ENCODE measurements around a stretch of chr16.

DNA sequence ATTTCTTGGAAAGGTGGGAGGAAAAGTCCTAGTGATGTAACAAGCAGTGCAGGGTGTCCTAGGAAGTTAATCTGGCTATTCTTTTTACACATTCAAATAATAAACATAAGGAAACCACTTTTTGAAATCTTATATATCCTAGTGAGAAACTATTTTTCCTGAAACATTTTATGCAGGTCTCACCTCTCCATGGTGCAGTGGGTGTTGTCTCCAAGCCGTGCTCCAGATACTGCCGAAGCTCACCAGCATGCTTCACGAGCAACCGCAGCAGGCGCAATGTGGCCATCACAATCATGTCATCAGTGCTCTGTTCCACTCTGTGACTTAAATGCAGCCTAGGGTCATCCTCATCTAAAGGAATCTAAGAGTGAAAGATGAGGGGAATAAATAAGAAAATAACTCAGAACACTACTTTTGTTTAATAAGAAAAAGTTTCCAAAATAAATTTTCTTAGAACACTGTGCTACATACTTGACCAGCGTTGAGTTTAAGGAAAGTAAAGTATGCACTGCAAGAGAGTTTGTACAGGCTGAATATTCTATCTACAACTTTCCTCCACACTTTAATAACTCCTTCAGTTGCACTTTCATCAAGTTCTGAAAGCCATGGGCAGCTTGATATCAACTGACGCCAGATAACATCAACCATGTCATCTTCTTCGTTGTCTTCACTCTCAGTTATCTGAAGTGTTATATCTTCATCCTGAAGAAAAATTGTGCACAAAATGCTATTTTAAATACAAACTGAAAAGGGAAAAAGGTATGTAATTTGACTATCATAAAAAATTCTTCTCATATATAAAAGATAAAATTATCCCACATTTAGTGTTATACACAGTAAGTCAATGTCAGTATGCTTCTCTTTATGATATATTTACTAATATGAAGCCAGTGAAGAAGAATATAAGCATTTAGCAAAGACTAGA lies 48.7 kb upstream of the ARL6IP1 start:
- PRO-cap: no peak
- RRBS: no CpG with 5 or more reads among the region's 8 CpGs

GRCh38 chr16:19210479-19211420 lies 42.7 kb downstream of the SYT17 start:
- PRO-cap: no peak
- RRBS: 69% methylated on average over 2 of the region's 17 CpGs

- PRO-cap: no peak
- RRBS: no CpG with 5 or more reads among the region's 6 CpGs
Observed at GRCh38 chr16:19381263-19381816, 36.3 kb upstream of the TMC5 start.

GRCh38 chr16:19396525-19396951 lies 21.1 kb upstream of the TMC5 start:
- PRO-cap: no peak
- RRBS: no CpG with 5 or more reads among the region's 8 CpGs

- PRO-cap: no peak
- RRBS: no CpG with 5 or more reads among the region's 7 CpGs
Observed at GRCh38 chr16:19415352-19416070, 2.2 kb upstream of the TMC5 start.

- PRO-cap: no peak
- RRBS: no CpG with 5 or more reads among the region's 5 CpGs
Observed at GRCh38 chr16:19716149-19716716, 1.8 kb downstream of the KNOP1 start.

GRCh38 chr16:19840543-19841148 lies 44.0 kb downstream of the GPRC5B start:
- PRO-cap: no peak
- RRBS: no CpG with 5 or more reads among the region's 3 CpGs

DNA sequence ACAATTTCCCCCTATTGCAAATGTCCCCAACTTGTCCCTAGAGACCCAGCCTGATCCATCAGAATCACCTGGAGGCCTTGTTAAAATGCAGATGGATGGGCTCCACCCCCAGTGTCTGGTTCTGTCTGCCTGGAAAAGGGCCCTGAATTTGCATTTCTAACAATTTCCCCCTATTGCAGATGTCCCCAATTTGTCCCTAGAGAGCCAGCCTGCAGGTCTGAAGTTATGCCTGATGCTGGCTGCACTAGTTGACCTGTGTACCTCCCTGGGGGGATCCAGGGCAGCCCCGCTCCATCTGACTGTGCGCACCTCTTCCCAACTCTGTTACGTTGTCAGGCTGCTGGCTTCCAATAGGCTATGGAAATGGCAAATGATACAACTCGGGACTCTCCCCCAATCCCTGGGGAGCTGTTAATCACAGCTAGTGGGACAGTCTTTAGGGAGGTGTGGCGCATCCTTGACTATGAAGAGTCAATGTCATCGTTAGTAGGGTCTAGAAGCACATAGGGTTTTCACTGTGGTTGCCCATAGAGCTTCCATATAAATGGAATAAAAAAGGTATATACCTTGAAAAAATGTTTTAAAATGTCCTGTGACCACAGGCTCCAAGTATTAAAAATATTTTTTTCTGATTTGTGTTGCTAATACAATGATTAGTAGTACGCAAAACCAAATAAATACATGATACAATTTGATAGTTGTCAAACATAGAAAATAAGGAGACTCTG lies 30.1 kb downstream of the GPRC5B start:
- PRO-cap: no peak
- RRBS: no CpG with 5 or more reads among the region's 7 CpGs

GRCh38 chr16:20073378-20073765 lies 318 bp downstream of the GPR139 start:
- PRO-cap: no peak
- RRBS: 3% methylated on average over 15 of the region's 35 CpGs

GRCh38 chr16:20385883-20387144 lies 18.2 kb downstream of the PDILT start:
- PRO-cap: no peak
- RRBS: 31% methylated on average over 6 of the region's 34 CpGs

DNA sequence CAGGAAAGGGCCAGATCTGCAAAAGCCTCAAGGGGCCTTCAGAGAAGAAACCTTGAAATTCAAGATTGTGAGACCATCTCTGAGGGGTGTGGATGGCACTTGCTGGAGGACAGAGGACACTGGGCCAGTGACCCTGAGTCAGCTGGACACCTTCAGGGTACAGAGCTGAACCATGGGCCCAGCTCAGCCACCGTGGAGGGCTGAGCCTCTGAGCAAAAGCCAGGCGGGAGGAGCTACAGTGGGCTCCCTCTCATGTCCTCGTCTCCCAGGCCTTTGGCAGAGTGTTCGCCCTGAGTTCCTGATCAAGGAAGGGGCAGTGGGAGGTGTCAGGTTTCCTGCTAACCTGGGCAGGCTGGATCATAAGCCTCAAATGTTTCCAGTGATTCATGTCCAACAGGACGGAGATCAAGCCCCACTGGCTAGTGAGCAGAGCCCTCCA lies 3.0 kb downstream of the PDILT start:
- PRO-cap: unidirectional peak, minus-strand start at position 261 of the sequence
- RRBS: no CpG with 5 or more reads among the region's 5 CpGs

DNA sequence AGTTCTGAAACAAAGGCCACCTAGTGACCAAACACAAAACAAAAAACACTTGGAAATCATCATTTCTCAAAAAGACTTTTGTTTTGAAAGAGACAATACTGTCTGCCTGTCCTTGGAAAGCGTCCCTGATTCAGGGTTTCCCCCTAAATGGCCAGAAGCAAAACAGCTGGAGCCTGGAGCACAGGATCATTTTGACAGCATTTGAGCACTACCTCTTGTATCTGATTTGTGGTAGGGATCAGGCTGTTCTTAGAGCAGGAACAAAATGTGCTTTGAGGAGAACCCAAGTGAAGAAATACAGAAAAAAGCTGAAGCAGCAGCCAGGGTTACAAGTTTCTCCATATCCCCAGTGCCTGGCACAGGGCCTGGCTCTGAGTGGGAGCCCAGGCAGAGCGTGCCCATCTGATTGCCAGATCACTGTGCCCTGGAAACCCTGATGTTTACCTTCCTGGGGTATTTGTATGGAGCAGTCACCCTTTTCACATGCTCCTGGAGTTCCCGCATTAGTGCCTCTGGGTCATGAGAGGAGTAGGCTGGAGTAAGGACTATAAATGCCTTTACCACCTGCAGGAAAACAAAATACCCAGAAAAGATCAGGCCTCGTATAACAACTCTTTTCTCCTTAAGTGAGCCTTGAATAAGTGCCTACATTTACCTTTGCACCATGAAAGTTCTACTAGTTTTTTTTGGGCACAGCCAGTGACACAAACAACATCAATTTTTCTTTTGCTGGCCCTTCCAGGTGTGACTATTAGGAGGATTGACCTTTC lies 11.5 kb upstream of the ACSM2B start:
- PRO-cap: no peak
- RRBS: no CpG with 5 or more reads among the region's 4 CpGs

GRCh38 chr16:20899628-20900194 lies 447 bp downstream of the DCUN1D3 start:
- PRO-cap: unidirectional peak, minus-strand start at chr16:20900121
- RRBS: no CpG with 5 or more reads among the region's 14 CpGs

DNA sequence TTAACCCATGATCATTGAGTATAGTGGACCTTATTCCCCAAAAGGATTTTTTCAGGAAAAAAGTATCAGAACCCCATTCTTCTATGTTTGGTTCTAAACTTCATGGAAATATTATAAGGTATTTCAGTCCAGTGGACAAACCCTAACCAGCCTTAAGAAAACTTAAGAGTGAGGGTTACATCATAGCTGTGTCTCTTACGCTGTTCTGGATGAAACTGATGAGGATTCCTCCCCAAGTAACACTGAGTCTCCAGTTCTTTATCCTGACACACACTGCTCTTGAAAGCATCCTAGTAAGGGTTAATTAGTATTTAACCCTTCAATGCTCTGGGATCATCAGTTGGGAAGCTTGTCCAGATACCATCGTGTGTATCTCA lies 5.0 kb downstream of the LYRM1 start:
- PRO-cap: no peak
- RRBS: no CpG with 5 or more reads among the region's 2 CpGs

GRCh38 chr16:20905948-20906889 lies 5.6 kb downstream of the LYRM1 start:
- PRO-cap: no peak
- RRBS: no CpG with 5 or more reads among the region's 4 CpGs

- PRO-cap: unidirectional peak, minus-strand start at chr16:21159795
- RRBS: no CpG with 5 or more reads among the region's 33 CpGs
Observed at GRCh38 chr16:21159110-21160148, 955 bp downstream of the LDAF1 start.

DNA sequence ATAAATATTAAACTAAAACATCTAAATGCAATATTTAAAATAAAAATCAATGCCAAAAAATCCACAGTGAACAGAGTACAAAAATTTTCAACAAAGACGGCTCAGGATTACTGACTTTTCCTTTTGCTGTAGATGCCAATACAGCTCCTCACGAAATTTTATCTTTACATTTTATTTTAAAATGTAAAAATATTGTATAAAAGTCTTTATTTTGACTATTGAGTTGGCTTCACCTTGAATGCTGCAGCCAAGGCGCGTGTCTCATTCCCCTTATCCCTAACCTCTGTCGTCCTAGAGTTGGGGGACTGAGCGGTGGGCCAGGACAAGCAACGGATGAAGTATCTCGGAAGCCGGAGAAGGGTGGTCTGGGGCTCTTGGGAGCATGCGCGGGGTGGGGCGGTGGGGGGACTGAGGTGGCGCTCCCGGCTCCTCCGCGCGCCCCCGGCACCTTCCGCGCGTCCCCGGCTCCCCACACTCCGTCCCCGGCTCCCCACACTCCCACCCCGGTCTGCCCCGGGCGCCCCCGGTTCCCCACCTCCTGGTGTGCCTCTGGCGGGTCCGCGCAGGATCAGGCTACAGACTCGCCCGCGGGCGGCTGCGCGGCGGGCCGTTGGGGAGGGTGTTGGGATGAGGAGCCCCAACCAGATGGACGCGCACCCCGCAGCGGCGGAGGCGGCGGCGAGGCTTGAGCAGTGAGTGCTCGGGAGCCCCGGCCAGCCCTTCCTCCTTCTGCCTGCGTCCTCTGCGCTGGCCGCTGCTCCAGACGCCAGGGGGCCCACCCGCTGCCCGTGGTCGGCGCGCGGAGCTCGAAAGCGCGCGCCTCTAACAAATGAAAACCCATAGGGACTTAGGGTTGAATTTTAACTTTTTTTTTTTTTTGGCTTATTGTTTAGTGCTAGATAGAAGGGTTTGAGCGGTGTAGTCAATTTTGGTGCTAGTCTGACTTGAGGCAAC lies 5.5 kb upstream of the CRYM start:
- PRO-cap: no peak
- RRBS: 6% methylated on average over 5 of the region's 64 CpGs

- PRO-cap: no peak
- RRBS: no CpG with 5 or more reads among the region's 19 CpGs
Observed at GRCh38 chr16:21540942-21541643, 58.3 kb upstream of the METTL9 start.

DNA sequence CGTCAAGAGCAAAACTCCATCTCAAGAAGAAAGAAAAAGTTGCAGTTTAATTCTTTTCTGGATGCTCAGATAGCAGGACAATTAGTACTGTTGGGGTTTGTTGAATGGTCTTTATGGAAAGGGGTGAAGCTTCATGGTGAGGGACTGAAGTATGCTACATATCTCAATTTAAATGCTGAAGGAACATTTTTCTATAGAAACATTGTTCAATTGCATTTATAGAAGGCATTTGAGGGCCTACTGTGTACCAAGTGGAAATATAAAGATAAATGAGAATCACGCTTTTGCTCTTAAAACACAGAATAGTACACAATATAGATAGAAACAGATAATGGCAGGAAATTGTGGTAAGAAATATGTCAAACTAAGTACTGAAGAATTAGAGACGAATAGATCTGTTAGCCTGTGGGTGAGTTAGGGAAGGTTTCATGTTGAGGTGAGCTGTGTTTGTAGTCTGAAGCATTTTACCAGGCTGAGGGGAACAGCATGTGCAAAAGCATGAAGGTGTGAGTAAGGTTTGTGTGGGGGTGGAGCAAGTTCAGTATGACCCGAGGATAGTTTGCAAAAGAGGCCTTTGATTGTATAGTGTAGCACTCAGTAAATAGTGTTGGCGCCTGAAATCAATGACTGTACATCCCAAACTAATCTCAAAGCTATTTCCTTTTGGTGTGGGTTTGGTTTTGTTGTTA lies 14.0 kb downstream of the IGSF6 start:
- PRO-cap: no peak
- RRBS: no CpG with 5 or more reads among the region's 5 CpGs

GRCh38 chr16:21656553-21657312 lies 4.3 kb upstream of the IGSF6 start:
- PRO-cap: no peak
- RRBS: no CpG with 5 or more reads among the region's 3 CpGs

Measured in kidney (tissue), 2 donors.